ENCODE measurements around the genes NBPF14, NOTCH2NLB, NOTCH2NLC and SF3B4.

- RRBS, result no CpG with 5 or more reads among the region's 9 CpGs
Observed at GRCh38 chr1:148373397-148373973, 109.6 kb downstream of the PPIAL4G start.

DNA sequence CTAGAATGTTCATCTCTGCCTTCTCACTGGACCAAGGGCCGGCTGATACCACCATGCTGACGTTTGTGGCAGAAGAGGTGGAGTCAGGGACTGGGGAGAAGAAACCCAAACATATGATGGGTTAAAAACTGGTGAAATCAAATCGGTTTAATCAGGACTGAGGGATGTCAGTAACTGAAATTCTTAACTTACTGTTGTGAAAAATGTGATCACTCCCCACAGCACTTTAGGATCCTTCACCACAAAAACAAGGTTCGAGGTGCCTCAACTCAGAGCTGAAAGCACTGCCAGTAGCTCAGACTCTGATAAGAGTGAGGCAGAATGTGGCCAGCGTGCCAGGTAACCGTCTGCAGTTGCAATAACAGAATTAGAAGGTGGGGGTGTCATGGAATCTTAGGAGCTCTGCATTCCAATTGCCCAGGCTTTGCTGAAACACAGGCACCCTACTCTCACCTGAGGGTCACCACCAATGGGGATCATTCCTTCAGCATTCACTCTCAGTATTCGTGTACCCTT is at the start of gene NBPF14:
Gene NBPF14 (minus strand): TSS at position 349 of the 516 bp plus-strand sequence.
- RRBS, result no CpG with 5 or more reads among the region's 7 CpGs

GRCh38 chr1:148679350-148680027 is at the start of gene NOTCH2NLB:
TSS of gene NOTCH2NLB (minus strand) at chr1:148679746.
- RRBS, result no CpG with 5 or more reads among the region's 74 CpGs

GRCh38 chr1:149090135-149091154 is 12.9 kb downstream of the NBPF9 start:
- RRBS, result no CpG with 5 or more reads among the region's 4 CpGs

DNA sequence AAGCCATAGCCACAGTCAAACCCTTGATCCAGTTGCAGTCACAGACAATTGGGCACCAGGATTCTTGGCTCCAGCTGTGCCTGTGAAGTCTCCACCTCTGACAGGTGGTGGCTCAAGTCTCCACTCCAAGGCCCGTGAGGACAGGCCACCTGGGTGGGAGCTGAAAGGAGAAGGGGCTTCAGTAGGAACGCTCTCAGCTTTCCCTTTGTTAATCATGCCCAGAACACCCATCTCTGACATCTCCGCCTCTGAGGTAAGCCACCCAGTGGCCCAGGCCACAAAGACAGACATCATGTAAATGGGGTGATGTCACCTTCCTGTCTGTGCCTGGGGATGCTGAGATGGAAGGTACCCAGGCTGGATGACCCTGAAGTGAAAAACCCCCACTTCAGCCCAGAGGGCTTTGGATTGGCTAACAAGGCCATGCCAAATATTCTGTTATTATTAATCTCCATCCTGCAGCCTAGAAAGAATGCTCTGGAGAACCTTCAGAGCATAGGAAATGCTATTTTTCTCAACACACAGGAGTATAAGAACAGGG is 10.3 kb upstream of the NBPF9 start:
- RRBS, result no CpG with 5 or more reads among the region's 3 CpGs

DNA sequence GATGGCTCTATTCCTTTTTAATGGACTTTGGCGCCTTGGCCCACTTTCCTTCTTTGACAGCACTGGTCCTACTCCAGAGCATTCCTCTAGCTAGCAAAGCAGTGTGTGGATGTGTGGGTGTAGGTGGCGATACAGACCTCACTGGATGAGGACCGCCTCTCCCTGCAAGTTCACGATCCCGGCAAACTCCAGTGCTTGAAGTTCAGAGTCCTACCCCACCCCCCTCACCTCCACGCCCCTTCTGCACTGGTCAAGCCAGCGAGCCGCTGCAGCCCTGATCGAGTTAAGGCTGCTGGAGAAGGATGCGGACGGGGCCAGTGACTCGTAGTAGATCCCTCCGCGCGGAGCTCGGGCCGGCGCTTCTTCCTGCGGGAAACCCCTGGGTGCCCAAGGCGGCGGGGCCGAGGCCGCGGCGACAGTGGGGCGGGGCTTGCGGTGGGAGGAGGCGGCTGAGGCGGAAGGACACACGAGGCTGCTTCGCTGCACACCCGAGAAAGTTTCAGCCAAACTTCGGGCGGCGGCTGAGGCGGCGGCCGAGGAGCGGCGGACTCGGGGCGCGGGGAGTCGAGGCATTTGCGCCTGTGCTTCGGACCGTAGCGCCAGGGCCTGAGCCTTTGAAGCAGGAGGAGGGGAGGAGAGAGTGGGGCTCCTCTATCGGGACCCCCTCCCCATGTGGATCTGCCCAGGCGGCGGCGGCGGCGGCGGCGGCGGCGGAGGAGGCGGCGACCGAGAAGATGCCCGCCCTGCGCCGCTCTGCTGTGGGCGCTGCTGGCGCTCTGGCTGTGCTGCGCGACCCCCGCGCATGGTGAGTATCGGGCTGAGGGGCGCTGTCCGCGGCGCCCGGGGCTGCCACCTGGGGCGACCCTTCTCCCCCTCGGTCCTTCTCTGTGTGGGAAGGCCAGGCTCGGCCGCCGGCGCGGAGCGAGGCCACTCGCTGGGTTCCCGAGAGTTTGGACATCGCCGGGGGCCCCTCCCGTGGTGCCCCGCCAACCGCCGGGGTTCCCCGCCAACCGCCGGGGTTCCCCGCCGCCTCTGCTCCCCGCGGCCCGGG is at the start of gene NOTCH2NLC:
Gene NOTCH2NLC (plus strand): TSS at position 504 of the 1,051 bp plus-strand sequence.
- RRBS, result no CpG with 5 or more reads among the region's 100 CpGs

- RRBS, result no CpG with 5 or more reads among the region's 4 CpGs
Observed at GRCh38 chr1:149428647-149429051, 38.2 kb downstream of the NOTCH2NLC start.

DNA sequence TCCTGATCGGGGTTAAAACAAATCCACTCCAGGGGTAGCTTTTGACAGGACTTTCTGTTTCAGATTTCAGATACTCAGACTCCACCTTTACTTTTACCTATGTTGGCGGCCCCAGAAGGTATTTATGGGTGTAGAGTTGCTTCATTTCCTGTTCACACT is 24.6 kb downstream of the PPIAL4C start:
- RRBS, result no CpG with 5 or more reads among the region's 2 CpGs

- RRBS, result no CpG with 5 or more reads among the region's 9 CpGs
Observed at GRCh38 chr1:149633536-149634204, 50.0 kb downstream of the PPIAL4C start.

GRCh38 chr1:149636132-149637441 is 52.9 kb downstream of the PPIAL4C start:
- RRBS, result no CpG with 5 or more reads among the region's 55 CpGs

- RRBS, result no CpG with 5 or more reads among the region's 5 CpGs
Observed at GRCh38 chr1:149844671-149845308, 2.2 kb upstream of the H2AC18 start.

GRCh38 chr1:149884511-149884830 is 2.0 kb downstream of the H2BC21 start:
- RRBS, result no CpG with 5 or more reads among the region's 1 CpG

DNA sequence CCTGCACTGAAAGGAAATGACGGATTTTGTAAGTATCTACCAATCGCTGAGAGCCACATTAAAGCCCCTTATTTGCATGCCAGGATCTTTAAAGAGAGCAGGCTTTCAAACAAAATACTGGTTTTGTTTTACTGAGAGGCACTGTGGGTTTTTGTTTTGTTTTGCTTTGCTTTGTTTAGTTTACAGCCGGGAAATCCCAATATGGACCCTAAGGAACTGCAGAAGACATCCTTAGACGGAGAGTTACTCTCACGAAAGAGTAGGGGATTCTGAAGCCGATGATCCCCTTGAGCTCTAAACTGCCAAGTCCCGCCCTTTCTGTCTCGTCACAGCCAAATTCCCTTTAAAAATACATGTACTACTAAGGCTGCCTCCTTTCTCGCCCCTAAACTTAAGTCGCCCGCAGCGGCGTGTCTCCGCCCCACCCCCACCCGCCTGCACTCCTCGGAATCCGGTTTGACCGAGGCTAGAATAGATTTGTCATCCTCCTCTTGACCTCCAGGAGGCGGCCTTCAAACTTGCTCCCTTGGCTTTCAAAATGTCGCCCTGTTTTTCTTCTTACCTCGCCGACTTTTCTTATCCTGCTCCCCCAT is 427 bp upstream of the H2AC21 start:
- RRBS, result no CpG with 5 or more reads among the region's 22 CpGs

GRCh38 chr1:149913605-149914147 is 4.0 kb downstream of the SV2A start:
- RRBS, result no CpG with 5 or more reads among the region's 10 CpGs

DNA sequence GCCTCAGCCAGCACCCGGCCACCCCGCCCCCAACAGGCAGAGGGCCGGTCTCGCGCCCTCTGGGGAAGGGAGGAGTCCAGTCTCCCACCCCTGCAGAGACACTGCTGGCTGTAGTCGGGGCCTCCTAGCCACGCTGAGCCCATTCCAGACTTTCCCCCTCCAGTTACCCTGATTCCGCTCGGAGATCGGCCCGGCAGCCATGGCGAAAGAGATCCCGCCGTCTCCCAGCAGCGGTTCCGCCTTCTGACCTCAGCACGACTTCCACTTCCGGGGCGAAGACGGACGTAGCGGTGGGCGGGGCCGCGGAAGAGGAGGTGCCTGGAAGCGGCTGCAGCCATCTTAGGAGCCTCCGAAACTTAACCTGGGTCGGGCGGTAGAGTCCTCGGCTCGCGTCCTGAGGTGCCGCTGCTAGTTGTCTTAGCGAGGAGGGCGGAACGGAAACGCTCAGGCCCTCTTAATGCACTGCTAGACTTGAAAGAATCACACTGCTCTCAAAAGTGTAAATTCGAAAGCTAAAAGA is at the start of gene SF3B4:
Gene SF3B4 (minus strand): TSS at position 245 of the 520 bp plus-strand sequence.
- RRBS, result under 1% methylated on average over 8 of the region's 38 CpGs

- RRBS, result no CpG with 5 or more reads among the region's 15 CpGs
Observed at GRCh38 chr1:149931179-149931988, 3.8 kb upstream of the SF3B4 start.

DNA sequence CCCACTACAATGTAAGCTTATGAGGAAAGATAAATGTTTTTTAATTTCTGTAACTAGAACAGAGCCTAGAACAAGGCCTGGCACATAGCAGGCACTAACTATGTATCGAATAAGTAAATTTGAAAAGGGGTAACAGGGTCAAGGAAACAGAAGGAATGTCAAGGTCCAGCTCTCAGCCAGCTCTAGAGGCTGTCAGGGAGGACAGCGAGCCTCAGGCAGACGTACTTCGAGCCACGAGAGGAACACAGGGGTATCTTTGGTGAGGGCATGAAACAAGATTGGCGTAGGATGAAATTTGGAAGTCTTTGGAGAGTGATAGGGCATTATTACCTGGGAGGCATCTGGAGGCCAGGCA is 878 bp downstream of the MTMR11 start:
- RRBS, result no CpG with 5 or more reads among the region's 6 CpGs

DNA sequence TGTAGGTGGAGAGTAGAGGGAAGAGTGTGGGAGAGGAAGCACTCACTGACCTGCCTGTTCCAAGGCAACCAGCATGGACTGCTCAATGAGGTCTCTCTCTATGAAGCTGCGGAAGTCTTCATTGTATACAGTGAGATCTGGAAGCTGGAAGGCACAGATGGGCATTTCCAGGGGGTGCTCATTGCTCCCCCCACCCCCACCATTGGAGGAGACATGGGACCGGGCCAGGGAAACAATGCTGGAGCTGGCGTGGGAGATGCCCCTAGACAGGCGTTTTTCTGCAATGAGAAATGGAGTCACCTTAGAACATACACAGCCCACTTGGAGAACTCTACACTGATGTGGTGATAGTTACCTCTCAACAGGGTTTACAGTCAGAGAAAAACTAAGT is 30.6 kb upstream of the MTMR11 start:
- RRBS, result no CpG with 5 or more reads among the region's 4 CpGs

GRCh38 chr1:149981079-149981599 is 29.4 kb downstream of the OTUD7B start:
- RRBS, result no CpG with 5 or more reads among the region's 2 CpGs

Measured in brain (tissue), 1 donor.